NCI-H460 (cell line): Measurements from ENCODE around the genes TFAP2A, ELOVL2 and NEDD9.

DNA sequence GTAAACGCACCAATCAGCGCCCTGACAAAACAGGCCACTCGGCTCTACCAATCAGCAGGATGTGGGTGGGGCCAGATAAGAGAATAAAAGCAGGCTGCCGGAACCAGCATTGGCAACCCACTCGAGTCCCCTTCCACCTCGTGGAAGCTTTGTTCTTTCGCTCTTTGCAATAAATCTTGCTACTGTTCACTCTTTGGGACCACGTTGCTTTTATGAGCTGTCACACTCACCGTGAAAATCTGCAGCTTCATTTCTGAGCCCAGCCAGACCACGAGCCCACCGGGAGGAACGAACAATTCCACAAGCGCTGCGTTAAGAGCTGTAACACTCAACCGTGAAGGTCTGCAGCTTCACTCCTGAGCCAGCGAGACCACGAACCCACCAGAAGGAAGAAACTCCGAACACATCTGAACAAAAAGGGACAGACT is 231.8 kb upstream of the SLC35B3 start:
RAMPAGE:
- cytosol, long total RNA = no peak
- long total RNA = no peak
- nucleus, long total RNA = no peak

RAMPAGE:
- cytosol, long total RNA = no peak
- long total RNA = no peak
- nucleus, long total RNA = no peak
These were observed 817.2 kb upstream of the SLC35B3 start for GRCh38 chr6:9252573-9252917.

DNA sequence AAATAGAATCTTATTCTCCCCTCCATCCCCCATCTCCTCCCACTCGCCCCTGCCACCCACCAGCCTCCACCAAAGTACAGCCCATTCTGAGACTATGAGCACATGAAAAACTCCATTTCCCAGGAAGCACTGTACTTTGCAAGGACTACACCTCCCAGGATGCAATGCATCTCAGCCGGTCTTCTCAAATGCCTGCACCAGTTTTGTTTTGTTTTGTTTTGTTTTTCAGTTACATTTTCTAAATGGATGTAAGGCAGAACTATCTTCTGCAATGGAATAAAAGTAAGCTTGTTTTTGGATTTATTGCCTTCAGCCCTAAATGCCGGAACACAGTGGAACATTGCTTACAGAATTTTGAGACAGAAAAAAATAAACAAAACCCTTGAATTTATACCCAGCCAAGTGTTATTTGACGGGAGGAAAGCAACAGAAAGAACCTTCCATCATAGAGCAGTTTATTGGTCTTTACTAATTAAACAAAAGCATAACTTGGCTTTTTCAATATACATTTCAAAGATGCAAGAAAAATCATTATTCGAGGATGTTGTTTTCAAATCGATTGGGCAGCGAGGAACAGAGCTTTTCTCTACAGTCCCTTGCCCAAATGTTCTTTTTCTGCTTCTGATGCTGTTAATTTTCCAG is 267.8 kb downstream of the TFAP2A start:
RAMPAGE:
- cytosol, long total RNA = no peak
- long total RNA = no peak
- nucleus, long total RNA = no peak

DNA sequence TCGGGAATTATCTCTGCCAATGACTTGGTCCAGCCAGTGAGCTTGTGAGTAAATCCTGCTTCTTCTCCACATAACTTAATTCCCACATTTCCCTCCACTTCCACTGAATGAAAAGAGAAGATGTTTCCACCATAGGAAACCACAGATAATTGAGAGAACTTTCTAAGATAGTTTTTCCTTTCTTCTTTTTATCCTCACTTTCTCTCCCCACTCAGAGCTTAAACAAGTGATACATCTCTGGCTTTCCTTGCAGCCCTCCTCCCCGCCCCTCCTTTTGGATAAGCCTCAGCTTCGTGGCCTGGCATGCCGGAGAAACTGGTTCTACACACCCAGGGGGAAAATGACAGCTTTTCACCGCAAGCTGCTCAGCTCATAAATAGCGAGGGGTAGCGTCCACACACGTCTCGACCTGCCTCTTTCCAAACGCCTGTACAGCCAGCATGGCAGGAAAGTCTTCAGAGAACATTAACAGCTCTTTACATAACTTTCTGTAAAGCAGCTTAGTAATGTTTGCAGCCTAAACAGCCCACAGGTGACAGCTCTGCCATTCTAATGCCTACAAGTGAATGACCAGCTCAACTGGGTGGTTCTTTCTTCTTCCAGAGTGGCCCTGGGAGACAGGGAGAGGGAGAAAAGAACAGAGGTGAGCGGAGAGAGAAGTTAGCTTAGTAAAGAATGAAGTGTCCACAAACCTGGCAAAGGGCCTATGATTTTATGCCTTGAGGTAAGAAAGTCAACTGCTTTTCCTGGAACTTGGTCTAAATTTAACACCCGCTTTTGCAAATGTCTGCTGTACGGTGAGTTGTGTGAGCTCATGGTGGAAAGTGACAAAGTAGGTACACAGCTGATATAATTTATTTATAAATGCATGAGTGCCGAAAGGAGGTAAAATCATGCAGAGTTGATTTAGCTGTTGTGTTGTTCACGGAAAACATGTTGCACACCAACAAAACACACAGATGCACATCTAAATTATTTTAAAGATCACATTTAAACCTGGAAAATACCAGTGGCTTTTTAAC is 251.5 kb downstream of the TFAP2A start:
RAMPAGE:
- cytosol, long total RNA = no peak
- long total RNA = no peak
- nucleus, long total RNA = no peak

DNA sequence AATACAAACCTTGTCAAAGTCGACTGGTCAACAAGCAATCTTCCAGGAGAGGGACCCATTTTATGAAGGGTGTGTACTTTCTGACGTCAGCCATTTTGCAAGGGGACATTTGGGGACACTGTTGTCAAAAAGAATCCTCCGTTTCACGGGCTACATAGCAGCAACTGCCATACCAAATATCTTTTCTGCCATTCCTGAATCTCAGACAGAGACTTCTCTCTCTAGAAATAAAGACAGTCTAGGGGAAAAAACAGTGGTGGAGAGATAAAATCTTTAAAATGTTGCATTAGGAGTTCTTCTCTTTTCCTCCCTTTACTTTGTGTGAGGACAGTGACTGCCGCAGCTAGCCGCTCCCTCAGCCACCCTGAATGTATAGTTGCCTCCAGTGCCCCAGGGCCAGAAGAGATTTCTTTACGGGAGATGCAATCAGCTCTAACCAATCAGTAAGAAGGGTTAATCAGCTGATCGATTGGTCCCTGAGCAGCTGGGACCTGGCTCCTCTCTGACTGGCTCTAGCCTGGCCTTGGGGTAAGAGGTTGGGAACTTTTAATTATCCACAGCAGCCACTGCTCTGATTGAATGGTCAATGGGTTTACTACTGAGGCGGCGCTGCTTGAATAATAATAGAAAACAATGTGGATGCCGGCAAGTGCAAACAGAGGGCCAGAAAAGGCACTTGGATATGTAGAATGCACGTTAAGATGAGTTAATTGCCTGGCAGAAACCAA is 100.0 kb downstream of the TFAP2A start:
RAMPAGE:
- cytosol, long total RNA = no peak
- long total RNA = no peak
- nucleus, long total RNA = no peak

RAMPAGE:
- cytosol, long total RNA = start-site peak on the minus strand at chr6:10415034-10415109, 64 and 41 reads in 2 replicates
- long total RNA = start-site peak on the plus strand at chr6:10414858-10414927, 7 and 10 reads in 2 replicates; start-site peak on the minus strand at chr6:10415037-10415103, 33 and 50 reads in 2 replicates
- nucleus, long total RNA = start-site peak on the minus strand at chr6:10415026-10415142, 55 and 19 reads in 2 replicates
These were observed at the start of gene TFAP2A for GRCh38 chr6:10414554-10415732. Gene TFAP2A (minus strand): TSS chr6:10415074.

DNA sequence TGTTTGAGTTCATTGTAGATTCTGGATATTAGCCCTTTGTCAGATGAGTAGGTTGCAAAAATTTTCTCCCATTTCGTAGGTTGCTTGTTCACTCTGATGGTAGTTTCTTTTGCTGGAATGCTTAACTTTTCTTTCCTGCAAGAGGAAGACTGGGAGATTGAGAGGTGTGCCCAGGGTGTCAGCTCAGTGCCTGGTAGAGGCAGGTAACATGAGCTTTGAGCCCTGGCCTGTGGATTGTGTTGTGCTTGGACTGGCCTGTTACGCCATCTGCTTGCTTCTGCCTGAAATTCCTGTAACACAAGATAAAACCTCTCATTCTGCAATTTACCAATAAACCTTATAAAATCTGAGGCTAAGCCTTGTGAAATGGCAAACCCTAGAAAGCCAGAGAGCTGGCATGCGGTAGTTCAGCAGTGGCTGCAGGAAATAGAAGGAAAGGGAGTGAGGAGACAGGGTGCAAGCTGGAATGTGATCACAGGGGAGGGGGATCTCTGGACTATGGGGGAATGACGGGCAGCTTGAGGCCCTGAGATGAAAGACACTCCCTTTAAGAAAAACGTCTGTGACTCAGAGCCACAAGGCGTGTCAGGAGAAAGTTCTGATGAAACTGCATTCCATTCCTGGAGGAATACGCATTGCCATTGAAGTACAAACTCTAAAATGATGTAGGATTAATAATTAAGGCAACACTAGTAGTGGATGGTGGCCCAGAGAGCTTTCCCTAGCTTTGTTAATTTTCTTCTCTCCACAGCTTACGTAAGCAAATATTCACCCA is 26.2 kb upstream of the TFAP2A start:
RAMPAGE:
- cytosol, long total RNA = no peak
- long total RNA = no peak
- nucleus, long total RNA = no peak

DNA sequence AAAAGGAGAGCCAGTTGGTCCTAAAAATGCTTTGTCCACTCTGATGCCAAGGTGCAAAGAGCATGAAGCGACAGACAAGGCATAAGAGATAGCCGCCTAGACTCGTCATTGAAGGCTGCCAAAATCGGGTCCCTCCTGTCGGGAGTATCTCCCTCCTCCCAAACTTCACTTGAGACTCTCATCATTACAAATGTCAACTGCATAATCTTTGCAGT is 1.6 kb downstream of the ELOVL2 start:
RAMPAGE:
- cytosol, long total RNA = no peak
- long total RNA = no peak
- nucleus, long total RNA = no peak

DNA sequence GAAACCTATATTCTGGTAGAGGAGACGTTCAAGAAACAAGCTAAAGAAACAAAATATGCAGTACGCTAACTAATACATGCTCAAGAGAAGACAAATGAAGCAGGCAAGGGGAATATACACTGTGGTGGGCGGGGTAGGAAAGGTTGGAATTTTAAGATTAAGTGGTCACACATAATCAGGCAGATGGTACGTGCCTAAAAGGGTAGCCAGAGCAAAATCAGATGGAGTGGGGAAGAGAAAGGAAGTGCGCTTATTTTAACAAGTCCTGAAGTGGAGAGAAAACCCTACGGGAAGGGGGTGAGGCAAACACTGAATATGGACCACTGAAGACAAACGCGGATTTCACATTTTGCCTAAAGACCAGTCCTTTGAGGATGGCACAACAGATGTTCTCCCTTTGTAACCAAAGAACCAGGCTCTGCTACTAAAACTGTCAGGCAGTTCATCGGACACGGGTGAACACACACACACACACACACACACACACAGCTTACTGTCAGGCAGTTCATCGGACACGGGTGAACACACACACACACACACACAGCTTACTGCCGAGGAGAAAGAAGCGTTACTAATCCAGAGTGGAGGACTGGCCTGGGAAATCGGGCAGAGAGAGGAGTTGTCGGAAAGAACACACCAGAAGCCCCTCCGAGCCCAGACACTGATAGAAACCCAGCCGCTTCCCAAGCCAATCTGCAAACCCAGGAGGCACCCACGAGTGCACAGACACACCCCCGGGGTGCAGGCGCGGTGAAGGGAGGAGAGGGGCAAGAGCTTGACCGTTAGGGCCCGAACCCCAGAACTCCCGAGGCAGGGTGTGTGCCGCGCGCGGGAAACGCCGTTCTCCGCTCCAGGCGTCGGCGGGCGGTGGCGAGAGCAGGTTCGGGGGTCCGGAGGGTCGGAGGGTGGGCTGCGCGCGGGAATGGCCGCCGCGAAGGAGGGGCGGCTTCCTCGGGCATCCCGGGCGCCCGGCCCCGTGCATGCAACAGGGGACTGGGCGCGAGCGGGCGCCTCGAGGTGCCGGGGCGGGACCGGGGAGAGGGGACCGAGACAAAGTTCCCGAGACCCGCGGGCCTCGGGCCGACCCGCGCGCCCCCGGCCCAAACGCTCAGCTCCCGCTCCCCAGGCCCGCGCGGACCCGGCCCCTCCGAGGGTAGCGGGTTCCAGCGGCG is 773 bp downstream of the ELOVL2 start:
RAMPAGE:
- cytosol, long total RNA = no peak
- long total RNA = no peak
- nucleus, long total RNA = no peak

RAMPAGE:
- cytosol, long total RNA = no peak
- long total RNA = no peak
- nucleus, long total RNA = no peak
These were observed at the start of gene ELOVL2 for GRCh38 chr6:11044118-11045351. Gene ELOVL2 (minus strand): TSS chr6:11044305.

DNA sequence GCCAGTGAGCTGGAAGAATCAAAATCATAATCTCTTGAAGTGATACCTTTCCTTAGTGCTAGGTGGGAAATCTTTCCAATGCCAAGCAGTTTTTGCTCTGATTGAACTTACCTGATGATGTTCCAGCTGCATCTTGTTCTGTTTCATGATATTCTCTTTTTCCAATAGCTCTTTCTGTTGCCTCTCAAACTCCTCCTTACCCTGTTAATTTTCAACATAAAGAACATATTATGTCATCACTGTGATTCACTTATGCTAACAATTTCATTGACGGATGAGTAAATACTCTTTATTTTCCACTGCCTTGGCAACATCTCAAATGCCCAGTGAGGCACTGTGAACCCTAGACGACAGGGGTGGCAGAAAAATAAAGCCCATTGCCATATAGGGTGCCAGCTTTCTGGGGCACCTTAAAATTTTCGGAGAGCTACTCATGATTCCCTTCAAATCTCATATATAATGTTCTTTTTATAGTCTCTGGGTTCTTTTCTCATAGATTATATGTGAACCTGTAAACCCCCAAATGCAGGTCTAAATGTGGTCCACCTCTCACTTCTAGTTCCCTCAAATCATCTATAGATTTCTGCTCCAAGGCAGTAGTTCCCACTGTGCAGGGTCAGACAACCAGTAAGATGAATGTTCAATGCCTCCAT is 44.2 kb downstream of the NEDD9 start:
RAMPAGE:
- cytosol, long total RNA = no peak
- long total RNA = no peak
- nucleus, long total RNA = no peak

DNA sequence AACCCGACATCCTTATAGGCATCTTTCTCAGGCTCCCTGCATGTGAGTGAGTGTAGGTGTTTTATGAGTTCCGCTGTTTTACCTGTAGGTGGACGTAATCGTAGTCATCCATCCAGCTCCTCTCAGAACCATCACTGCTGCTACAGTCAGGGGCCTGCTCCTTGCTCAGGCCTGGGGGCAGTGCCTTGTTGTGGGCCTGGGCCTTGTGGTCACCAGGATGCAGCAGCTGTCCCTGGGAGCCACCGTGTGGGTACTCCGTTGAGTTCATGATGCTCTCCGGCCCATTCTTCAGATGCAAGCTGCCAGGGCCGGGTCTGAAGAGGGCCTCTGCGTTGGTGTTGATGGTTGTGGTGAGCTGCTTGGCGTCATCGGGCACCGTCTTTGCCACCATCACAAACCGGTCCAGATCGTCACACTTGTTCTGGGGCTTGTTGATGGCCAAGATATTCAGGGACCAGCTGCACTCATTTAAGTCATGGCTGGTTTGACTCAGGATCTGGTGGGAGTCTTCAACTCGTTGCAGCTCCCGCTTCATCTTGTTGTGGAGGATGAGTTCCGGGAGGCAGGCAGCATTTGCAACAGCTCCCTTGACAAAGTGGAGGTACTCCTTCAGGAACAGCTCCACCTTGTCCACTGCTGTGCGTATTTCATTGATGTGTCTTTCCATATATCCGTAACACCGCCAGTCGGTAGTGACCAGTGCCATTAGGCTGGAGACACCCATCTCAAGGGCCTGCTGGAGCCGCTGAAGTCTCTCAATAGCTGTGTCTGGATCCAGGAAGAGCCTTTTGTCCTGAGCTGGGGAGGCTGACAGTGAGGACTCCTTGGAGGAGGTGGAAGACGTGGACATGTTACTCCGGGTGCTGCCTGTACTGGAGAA is 42.3 kb downstream of the NEDD9 start:
RAMPAGE:
- cytosol, long total RNA = no peak
- long total RNA = no peak
- nucleus, long total RNA = no peak

DNA sequence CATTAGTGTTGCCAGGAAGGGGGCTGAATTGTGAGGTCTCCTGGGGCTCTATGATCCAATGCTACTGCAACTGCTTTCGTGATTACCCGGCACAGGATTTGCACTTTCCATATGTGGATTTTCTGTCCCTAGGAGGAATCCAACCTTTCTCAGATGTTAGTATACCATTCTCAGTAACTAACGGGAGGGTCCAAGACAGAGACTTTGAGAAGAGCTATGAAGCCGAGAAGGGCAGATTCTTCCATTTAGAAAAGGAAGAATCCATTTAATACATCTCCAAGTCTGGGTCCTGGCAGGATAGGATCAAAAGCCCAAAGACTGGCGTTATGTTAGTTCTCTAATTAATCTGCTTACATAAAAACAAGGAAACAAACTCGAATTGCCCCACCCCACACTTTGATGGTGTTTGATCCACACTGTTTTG is 35.1 kb downstream of the NEDD9 start:
RAMPAGE:
- cytosol, long total RNA = no peak
- long total RNA = no peak
- nucleus, long total RNA = no peak

DNA sequence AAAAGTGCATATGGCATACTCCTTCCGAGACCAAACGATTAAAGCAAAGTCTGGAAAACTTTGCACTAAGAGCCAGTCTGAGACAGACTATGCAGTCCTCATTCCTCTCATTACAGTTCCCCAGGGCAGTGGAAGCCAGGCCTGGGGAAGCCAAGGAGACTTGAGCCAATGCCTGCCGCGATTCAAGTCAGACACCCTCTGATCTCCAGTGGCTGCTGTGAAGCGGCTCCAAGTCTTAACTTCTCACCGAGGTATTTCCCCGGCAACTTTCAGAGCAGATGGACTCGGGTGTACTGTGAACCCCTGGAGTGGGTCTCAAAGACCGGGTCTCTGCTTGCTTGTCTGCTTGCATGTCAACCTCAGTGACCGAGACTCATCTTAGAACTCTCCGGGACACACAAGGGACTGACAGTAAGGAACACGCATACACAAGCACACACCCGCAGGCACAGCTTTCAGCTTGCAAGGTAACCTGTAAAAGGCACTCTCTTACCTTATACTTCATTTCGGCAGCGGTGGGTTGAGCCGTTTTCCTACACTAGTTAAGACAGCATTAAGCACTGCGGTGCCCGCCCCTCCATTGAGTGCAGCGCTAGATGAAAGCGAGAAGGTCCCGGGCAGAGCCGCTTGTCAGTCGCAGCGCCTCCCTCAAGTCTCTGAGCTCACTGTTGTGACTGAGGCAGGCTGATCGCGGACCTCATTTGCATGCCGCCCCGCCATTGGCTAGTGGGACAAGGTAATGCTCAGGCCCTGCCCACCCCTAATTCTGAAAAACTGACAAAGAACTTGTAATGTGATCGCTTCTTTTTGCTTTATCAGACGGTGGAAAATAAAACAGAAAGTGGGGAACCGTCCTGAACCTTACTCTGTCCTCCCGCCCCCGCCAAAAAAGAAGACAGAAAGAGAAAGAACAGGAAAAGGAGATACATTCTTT is at the start of gene NEDD9:
Gene NEDD9 (minus strand): TSS at position 658 of the 934 bp plus-strand sequence.
RAMPAGE:
- cytosol, long total RNA = no peak
- long total RNA = start-site peak on the minus strand centred at position 655 of the sequence, 16 bp wide, 68 and 163 reads in 2 replicates
- nucleus, long total RNA = no peak

DNA sequence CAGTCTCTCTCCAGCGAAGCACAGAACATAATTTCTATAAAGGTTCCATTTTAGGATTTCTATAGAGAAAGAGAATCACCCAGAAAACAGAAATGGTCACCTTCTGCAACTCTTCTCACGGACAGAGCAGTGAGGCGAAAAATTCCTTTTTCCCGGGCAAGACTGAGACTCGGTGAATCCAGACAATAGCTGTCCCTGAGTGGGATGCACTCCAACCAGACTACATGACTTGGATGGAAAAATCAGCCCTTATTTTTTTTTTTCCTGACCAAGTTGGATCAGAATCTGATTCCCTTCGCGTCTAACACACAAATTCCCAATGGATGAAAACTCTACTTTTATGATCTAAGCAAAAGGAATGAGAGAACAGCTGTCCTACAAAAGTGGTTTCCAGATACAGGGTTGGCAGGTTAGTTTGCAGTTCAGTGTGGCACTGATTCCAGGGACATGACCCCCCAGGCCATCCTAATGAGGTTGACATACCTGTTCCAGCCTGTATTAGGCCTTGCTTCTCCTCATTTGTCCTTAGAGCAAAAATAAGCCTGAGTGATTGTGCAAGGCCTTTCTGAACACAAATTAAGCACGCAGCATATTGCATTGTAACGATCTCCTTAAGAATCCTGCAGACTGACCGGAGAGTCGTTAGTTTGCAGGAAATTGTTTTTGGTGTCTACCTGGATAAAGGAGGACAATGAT is 1.3 kb upstream of the NEDD9 start:
RAMPAGE:
- cytosol, long total RNA = no peak
- long total RNA = no peak
- nucleus, long total RNA = no peak

DNA sequence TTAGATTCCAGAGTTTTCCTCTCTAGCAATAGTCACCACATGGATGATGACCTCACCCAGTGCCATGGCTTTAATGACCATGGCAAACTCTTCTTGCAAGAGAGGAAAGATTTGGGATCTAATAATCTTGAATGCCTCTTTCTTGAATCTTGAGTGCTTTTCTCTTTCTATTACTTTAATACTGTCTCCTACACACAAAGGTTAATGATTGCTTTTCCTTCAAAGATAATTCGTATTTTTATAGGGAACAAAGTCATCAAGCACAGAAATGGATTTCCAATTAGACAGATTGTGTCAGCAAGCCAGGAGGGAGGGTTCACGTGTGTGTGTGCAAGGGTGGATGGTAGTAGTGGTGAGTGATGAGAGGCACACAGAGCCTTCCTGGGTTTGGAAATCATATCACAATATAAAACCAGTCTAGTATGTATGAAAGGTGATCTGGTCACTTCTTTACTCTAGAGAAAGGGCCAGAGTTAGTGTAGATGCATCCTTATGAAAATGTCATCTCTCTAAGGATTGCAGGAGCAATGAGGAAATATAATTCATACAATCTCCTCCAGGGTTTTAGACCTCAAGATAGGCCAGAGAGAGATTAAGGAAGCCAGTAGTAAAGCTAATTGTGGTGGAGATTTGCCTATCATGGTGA is 51.2 kb upstream of the NEDD9 start:
RAMPAGE:
- cytosol, long total RNA = no peak
- long total RNA = no peak
- nucleus, long total RNA = no peak

GRCh38 chr6:11373914-11374685 is 141.6 kb upstream of the NEDD9 start:
RAMPAGE:
- cytosol, long total RNA = no peak
- long total RNA = no peak
- nucleus, long total RNA = no peak

DNA sequence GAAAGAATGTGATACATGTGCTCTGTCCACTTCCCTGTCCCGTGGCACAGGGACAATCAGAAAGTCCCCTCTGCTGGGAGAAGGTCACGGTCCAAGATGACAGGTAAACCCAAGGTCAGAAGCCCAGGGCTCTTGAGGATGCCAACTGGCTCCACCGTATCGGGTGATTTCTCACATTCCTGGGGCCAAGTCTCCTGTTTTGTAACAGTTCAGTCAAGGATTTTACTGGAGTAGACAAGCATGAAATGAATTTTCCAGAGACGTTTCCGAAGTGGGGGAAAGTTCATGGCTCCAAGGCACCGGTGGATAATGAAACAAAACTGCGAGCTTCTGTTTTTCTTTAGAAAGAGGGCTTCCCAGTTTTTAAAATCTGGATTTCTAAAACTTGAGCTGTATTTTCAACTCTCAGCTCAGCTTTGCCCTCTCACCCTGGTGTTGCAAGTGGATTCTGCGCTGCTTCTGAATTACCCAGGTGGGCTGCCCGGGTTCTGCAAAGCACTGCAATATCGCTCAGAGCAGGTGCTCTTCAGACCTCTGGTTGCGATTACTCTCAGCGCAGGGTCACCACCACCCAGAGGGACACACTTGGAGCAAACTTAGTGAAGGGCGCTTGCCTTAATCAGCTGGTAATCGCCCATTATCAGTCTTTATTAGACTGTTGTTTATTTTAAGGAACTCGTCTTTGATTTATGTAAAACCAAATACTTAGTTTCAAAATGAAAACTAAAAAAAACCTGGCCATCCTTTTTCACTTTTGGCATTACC is 64.3 kb upstream of the TMEM170B start:
RAMPAGE:
- cytosol, long total RNA = no peak
- long total RNA = no peak
- nucleus, long total RNA = no peak

DNA sequence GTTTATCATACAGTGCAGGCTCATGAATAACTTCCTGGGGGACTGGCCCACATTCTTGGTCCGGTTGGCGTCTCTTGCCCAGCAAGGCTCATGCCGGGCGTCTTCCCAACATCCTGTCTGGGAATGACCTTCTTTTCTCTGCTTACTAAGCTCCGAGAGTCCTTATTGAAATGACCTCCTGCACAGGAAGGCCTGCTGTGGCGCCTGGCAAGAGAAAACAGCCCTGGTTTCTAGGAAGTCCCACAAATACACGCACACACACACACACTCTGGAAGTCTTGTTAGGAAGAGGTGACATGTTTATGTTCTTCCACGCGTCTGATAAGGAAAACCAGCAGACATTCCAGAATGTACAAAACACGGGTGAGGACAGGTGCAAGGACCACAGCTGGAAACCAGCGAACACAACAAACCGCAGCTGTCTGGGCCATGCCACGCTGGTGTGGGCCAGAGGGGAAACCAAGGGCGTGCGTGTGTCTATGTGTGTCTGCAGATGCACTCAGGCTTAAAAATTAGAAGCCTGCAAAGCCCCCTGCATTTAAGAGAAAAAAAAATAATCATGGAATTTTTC is 72.1 kb downstream of the TMEM170B start:
RAMPAGE:
- cytosol, long total RNA = no peak
- long total RNA = no peak
- nucleus, long total RNA = no peak

GRCh38 chr6:11754509-11755264 is 23.9 kb downstream of the ADTRP start:
RAMPAGE:
- cytosol, long total RNA = no peak
- long total RNA = no peak
- nucleus, long total RNA = no peak